Camera-type eye (tissue), 1 donor: Measurements from ENCODE around the genes PDE6H and PLEKHA5.

DNA sequence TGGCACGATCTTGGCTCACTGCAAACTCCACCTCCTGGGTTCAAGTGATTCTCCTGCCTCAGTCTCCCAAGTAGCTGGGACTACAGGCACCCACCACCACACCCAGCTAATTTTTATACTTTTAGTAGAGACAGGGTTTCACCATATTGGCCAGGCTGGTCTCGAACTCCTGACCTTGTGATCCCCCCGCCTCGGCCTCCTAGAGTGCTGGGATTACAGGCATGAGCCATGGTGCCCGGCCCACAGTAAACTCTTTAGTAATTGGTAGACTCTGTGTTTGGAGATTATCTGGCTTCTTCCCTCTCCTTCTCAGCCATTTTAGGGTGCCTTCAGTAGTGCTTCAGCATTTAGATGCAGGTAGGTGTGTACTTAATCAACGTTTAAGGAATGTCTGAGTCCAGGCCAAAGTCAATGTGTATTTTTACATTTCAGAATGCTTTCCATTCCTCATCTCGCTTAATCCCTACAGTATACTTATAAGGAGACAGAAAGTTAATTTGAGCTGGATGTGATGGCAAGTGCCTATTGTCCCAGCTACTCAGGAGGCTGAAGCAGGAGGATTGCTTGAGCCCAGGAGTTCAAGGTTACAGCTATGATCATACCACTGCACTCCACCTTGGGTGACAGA is 20.4 kb upstream of the MGP start:
- RAMPAGE, long total RNA: no peak

GRCh38 chr12:14924693-14925189 is 13.6 kb downstream of the ERP27 start:
- RAMPAGE, long total RNA: no peak

DNA sequence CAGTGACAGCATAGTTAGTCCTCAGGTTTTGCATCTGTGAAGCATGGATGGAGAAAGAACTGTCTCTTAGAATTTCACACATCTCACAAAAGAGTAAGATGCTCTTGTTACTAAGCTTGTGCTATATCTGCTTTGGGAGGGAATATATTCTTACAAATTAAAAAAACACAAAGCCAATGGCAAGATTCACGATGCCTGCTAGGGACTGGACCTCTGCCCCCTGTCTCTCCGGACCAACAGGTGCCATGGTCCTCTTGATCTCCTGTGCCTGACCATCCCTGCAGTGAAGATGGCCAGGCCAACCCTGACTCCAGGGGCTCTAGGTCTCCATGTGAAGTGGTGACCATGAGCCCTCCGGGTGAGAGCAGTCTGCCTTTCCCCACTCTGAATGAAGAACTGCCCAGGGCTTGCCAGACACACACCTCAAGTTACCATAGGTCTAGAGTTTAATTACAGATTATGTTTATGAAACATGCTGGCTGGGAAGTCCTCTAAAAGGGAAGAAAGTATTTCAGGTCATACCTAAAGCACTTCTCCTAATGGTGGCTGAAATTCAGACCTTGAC is 1.5 kb downstream of the ARHGDIB start:
- RAMPAGE, long total RNA: no peak

DNA sequence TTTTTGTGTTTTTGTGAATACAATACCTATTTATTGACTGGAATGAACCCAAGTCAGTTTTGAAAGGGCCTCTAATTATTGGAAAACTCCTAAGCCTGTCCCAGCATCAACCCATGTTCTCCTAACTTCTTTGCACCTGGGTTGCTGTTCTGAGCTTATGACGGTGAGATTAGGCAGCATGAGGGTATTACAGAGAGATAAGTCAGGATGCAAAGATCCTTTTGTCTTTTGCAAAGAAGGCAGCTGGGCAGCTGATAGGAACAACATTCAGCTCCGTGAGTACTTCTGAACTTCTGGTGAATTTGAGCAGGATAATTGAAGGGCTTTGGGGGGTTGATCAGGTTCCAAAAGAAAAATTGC is at the start of gene PDE6H:
Gene PDE6H (plus strand): TSS at position 231 of the 360 bp plus-strand sequence.
- RAMPAGE, long total RNA: start-site peak on the plus strand centred at position 228 of the sequence, 8 bp wide, 80 reads

DNA sequence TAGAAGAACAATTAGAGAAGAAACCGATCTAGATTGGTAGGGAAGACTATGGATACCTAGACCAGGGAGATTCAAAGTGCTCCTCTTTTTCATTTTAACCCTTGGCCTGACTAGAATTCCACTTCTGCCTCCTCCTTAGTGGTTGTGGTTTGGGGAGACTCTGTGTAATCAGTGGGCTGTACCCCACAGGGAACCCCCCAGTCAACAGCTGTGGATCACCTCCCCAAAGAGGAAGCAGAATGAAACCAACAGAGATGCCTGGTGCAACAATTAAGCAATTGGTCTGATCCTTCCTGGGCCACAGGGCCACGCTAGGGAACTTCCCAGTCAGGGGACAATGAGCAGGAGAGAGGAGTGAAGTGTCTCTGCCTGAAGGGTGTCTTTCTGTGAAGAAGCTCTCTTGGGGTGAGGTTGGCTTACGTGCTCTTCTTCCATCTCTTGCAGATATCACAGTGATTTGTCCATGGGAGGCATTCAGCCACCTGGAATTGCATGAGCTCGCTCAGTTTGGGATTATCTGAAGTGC is 8.2 kb downstream of the PDE6H start:
- RAMPAGE, long total RNA: no peak

DNA sequence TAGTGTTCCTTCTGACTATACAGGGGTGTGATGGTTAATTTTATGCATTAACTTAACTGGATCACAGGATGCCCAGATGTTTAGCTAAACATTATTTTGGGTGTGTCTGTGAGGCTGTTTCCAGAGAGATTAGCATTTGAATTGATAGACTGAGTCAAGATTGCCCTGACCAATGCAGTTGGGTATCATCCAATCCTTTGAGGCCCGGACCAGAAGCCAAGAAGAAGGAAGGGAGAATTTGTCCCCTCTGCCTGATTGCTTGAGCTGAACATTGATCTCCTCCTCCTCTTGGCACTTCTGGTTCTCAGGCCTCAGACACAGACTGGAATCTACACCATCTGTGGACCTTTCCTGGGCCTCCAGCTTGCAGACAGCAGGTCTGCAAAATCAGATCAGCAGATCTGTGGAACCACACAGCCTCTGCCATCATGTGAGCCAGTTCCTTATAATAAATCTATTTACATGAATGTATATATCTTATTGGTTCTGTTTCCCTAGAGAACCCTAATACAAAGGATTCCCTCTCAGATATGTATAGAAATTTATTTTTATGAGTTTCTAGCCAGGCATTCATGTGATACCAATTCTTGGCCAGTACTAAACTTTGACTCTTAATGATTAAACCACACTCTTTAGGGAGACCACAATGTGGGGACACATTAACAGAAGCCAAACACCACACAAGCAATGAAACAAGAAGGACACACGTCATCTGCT is 51.9 kb downstream of the RERG start:
- RAMPAGE, long total RNA: no peak

DNA sequence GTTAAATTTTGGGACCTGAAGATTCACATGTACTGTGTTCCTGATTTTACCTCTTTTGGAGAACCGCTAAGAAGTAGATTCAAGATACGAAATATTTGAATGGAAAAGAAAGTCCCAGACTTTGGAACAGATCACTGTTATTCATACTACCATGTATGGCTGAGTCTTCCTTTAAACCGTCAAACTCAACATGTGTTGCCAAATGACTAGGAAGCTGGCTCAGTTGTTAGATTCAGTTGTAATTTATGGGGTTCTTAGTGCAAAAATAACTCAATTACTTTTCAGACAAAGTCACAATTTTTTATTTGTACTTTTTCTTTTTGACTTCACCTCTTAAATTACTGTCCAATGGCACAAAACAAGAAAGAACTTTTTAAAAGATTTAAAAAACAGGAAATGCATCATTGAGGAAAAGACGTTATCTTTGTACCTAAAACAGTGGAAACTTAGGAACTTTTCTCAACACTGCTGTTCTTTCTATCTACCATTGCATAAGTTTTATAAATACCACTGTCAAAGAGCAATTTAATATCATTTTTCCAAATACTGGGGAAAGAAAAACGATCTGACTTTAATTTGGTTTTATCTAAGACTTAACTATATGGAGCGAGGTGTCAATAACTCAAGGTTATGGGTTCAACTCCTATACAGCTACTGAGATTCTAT is 15.7 kb downstream of the RERG start:
- RAMPAGE, long total RNA: no peak

GRCh38 chr12:15534800-15535308 is 212.5 kb downstream of the PTPRO start:
- RAMPAGE, long total RNA: no peak

DNA sequence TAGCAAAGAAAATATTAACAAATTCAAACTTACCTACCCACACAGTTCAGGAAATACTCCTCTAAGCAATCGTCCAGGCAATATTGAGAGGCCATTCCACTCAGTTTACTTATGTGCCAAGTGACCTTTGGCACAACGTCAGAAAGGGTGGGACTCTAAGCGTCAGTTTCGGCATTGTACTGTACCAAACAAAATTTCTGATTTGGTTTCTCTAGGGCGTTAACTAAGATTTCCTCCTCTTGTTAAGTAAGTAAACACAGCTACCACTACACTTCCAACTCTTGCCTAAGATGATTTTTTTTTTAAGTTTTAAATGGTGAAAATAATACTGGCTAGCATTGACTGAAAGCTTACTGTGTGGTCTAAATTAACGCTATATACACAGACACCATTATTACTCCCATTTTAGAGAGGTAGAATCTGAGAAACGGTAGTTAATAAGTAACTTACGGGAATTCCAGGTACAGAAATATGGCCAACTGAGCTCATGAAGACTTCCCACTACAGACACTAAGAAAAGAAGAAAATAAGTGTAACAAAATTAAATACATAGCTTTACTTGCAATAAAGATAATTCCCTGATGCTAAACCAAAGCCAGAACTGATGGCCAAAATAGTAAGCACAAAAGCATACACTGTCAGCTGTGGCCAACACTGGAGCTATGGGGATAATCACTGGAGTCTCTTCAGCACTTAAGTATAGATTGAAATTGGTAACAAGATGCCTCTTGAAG is 76.2 kb downstream of the EPS8 start:
- RAMPAGE, long total RNA: no peak

DNA sequence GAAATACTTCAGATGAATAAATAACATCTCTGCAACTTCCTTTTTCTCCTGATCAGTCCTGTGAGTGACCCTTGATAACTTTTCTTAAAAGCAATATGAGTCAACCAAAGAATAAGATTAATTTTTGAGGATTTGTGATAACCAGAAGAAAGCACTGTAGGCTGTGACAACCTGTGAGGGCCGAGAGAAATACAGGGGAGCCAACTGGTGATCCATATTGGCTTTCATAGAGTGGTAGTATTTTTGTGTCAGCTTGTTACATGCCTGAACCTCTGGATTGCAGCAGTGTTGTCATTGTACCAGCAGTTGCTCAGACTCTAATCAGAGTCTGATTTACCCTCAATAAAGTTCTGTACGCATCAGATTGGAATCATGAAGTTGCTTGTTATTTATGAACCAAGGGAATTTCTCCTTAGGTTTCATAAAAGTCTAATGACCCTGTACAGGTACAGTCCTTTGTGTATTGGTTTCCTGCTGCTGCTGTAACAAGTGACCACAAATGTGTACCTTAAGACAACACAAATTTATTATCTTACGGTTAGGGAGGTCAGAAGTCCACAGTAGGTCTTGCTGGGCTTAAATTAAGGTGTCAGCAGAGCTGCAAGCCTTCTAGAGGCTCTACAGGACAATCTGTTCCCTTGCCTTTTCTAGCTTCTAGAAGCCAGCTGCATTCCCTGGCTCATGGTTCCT is 6.9 kb upstream of the DERA start:
- RAMPAGE, long total RNA: no peak

GRCh38 chr12:15992735-15993057 is 81.6 kb downstream of the DERA start:
- RAMPAGE, long total RNA: no peak

DNA sequence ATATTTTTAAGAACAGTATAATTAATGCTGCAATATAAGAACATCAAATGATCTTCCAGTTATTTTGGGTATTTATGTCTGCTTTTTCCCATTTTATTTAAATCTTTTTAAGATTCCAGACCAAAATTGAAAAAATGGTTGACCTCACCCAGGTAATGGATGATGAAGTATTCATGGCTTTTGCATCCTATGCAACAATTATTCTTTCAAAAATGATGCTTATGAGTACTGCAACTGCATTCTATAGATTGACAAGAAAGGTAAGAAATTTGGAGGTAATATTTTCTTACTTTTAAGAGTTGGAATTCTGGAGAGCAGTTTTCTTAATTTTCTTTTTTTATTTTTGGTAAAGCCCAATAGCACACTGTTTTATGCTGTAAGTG is 6.7 kb downstream of the MGST1 start:
- RAMPAGE, long total RNA: no peak

- RAMPAGE, long total RNA: no peak
Observed at GRCh38 chr12:16359653-16360149, 12.3 kb downstream of the MGST1 start.

DNA sequence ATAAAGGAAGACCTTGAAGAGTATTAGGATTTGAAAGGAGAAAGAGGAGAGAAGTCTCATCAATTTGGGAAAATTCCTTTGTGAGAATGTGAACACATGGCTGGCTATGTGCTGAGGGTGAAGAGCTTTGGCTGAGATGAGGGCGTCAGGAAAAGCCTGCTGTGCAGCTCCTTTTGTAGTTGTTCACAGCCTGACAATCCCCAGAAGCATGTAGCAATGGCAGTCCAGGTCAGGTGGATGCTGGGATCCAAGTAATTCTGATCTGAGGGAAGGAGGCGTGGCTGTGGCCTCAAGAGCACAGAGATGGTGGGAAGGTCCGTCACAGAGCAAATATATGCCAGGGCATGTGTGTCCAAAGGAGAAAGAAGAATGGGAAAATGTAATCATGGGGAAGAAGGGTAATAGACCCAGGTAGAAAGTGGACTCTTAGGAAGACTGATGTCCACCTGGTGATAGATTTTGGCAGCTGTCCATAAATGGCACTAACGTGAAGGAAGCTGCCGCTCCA is 13.7 kb downstream of the MGST1 start:
- RAMPAGE, long total RNA: no peak

- RAMPAGE, long total RNA: no peak
Observed at GRCh38 chr12:16572109-16572580, 33.8 kb downstream of the LMO3 start.

DNA sequence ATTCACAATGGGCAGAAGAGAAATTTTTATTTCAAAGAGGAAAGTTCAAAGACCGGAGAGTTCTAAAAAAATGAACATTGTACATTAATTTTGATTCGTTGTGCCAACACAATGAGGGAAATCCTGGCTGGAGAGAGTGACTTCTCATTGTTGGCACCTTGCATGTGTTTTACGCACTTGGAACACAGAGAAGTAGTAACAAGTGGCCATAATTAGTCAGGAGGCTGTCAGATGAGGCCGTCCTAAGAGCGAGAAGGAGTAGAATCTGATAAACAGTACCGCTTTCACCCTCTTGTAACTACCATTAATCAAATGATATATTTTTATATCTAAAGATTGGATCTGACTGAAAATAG is 6.9 kb downstream of the LMO3 start:
- RAMPAGE, long total RNA: no peak

DNA sequence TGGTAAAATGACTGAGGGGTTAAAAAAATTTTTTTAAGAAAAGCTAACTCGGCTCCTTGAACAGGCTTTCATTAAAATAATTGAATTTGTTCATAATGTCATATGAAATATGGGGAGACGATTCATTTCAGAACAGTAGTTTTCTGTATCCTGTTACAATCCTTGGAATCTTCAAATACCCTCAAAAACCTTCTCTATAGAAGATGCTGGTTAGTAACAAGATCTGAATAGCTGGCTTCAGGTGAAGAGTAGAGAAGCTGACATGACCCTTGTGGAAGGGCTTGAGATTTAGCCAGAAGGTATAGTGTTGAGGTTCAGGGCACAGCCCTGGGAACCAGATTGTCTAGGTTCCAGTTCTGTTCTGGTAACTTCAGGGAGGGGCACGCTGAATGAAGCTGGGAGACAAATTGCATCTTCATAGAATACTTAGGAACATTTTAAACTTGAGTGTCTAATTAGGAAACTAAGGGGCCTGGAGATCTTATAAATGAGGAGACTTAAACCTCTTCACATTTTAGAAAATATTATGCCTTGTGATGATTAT is 451.2 kb upstream of the LMO3 start:
- RAMPAGE, long total RNA: no peak

GRCh38 chr12:17281131-17281603 is 675.2 kb upstream of the LMO3 start:
- RAMPAGE, long total RNA: no peak

DNA sequence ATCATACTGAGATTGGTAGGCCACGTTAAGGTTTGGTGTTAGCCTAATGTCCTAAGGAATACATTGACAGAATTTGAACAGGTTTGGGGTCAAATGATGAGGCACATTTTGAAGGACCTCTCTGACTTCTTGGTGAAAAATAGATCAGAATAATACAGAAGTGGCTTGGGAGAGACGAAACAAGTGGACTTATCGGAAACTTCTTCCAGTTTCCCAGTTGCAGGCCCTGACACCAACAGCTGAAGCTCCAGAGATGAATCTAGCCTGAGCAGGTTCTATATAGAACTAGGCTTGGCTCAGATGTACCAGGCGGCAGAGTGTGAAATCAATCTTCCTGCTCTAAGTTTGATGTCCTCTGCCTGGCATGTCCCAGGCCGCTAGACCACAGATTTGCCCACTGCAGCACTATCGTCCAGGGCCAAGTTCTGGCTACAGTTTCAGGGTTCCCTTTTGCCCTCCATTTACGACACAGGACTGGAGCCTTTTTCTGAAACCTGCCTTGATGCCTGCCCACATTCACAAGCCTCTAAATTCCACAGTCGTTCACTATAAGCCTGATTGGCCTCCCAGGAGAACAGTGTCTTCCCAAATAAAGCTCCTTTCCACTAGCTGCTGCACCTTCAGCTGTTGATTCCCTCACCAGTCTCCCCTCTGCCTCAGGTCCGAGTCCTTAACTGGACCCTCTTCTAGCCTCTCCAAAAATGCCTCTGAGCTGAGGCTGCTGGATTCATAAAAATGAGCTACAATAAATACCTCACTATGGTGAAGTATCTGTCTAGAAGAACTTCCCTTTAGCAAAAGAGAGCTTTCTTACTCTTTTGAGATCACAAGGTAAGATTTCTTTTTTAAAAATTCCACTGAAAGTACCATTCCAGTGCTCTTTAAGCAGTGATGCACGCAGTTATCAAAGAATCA is 91.2 kb upstream of the PLEKHA5 start:
- RAMPAGE, long total RNA: no peak

- RAMPAGE, long total RNA: no peak
Observed at GRCh38 chr12:19129105-19130310, at the start of gene PLEKHA5. Gene PLEKHA5, plus strand, starts transcription at chr12:19129733.